RPMI7951 (cell line): ENCODE measurements around a stretch of chr16.

DNA sequence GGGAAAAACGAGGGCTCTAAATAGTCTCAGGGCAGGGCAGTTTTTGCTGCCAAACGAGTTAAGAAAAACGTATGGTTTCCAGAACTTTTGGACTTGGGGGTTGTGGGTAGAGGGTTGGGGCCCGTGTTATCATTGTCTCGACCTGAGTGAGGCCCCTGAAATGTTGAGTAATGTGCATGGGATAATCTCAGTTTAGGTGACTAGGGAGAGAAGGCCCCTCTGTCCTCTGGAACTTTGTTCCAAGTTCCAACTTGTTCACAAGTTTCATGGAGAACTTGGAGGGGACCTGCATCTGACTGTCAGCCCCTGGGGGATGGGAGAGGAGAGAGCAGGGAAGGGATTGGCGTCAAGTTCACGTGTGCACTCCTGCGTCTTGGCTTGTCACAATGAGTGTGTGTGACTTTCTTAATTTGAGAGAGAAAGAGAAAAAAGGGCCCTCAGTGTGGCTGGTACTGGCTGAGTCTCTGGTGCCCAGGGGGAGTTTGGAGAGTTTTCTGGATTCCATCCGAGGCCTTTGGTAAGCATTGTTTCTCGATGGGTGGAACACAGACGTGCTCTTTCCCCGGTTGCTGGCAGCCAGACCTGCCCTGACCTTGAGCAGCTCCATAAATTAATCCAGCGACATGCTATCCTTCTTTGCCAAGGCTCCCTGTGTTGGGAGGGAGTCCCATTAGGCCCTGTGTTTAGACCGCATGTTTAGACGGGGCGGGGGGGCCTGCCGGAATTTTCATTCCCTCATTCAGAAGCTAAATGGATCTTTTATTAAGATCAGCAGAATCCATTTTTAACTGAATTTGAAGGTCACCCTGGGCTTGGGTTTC is 84.0 kb upstream of the CIBAR2 start:
- RAMPAGE, long total RNA = no peak

- RAMPAGE, long total RNA = no peak
These were observed 123.6 kb upstream of the CIBAR2 start for GRCh38 chr16:85235709-85236349.

GRCh38 chr16:85238102-85238730 is 125.9 kb upstream of the CIBAR2 start:
- RAMPAGE, long total RNA = no peak

DNA sequence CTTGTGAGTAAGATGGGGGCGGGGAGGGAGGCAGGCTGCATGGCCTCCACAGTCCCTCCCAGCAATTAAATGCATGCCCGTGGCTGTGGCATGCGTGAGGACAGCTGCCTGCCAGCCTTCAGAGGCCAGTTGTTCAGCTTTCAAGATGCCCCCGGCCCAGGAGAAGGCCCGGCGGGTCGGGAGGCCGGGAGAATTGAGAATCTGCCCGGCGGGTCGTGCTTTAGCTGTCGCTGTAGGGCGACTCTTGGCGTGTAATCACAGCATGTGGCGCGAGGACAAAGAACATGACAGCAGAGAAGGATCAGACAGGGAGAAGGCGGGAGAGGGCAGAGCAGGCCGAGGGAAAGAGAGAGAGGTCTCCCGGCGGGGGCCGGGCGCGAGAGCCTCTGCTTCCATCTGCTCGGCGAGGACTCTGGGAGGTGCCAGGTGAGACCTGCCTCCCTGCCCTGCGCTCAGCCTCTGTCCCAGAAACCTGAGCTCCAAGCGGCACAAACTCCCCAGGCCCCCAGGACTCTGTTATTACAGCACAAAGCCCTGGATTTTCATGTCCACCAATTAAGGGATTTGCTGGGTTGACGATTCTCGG is 171.8 kb upstream of the CIBAR2 start:
- RAMPAGE, long total RNA = no peak

GRCh38 chr16:85353763-85354301 is 241.6 kb upstream of the CIBAR2 start:
- RAMPAGE, long total RNA = no peak

GRCh38 chr16:85361430-85362472 is 249.5 kb upstream of the CIBAR2 start:
- RAMPAGE, long total RNA = no peak

- RAMPAGE, long total RNA = no peak
These were observed 187.9 kb upstream of the GSE1 start for GRCh38 chr16:85425153-85425649.

- RAMPAGE, long total RNA = no peak
These were observed 165.1 kb upstream of the GSE1 start for GRCh38 chr16:85448119-85448296.

DNA sequence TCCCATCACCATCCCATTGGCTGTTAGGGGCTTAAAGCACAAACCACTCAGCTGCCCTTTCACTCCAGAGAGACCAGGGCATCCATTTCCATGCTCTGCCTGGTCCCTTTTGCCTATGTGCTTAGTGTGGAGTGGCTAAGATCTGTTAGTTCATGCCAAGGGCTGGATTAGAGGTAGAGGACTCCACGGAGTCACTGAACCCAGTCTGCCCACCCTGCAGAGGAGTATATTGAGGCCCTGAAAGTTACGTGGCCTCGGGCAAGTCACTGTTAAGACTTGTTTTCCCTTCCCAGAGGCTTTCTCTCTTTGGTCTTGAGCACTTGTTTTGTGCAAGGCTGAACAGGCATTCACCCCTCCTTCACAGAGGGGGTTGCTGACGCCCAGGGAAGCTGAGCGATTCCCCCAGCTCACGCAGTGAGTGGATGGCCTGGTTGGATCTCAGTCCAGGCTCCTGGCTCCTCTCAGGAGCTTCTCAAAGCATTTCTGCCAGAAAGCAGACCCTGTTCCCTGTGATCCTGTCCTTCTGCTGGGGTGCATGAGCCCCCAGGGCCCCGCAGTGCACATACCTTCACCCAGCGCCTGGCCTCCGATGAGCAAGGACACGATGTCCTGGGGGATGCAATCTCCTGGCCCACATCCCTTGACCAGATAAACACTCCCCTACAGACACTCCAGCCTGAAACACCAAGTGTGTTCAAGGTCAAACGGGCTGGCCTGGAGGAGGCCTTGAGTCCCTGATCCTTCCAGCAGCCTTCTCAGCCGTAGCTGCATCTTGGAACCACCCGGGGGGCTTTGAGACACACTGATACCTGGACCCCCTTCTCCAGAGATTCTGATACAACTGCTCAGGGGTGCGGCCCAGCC is 153.4 kb upstream of the GSE1 start:
- RAMPAGE, long total RNA = no peak

DNA sequence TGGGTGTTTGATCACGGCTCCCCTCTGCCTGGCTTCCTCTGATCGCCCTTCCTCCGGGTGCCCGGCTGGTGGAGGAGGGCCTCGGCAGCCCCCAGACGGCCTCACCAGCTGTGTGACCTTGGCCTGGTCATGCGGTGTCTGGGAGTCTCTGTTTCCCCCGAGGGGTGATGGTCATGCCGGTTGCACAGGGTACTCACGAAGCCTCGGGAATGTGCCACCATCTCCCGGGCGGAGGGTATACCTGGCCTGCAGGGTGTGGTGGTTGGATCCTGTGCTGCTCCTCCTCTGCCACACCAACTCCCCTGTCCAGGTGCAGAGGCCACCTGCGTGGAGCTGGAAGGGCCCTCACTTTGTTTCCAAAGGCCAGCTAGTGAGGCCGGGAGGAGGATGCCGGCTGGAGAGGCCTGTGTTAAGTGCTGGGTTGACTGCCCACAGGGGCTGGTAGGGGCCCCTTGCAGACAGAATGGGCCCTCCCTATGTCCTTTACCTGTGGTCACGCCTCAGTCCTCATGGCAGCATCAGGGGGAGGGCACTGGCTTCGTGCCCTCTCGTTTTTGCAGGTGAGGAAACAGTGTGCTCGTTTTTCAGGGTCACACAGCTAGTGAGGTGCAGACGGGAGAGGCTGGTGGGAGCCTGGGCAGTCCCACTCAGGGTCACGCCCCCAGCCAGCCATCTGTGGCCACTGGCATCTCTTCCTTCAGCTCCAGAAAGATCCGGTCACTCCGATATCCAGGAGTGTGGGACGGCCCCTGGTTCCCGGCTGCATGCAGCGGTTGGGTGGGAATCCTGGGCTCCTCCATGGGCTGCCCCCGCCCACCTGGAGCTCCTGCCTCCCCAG is 148.5 kb upstream of the GSE1 start:
- RAMPAGE, long total RNA = no peak

DNA sequence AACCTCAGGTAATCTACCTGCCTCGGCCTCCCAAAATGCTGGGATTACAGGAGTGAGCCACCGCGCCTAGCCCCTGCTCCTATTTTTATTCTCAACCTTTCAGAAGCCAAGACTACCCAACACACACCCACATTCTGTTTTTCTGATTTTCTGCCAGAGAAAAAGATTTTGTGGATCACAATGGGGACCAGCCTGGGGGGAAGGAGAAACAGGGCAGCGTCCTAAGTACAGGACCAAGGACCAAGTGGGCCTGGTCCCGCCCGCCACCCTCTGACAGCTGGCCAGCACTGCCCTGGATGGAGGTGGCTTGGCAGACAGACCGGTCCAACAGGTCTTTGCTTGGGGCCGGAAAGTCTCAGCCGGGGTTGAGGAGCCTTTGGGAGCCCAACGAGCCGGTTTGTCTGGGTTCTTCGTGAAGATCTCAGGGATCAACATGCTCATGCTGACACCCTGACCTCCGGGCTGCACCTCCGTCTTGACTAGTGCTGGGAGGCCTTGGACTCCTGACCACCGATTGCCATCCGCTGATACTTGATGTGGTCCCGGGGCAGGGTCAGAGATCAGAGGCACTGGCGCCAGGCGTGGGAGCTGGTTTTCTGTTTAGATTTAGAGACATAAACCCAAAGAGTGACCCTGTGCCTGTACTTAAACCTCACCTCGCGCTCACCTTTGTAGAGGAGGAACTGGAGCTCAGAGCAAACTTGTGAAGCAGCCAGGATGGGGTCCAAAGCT is 92.3 kb upstream of the GSE1 start:
- RAMPAGE, long total RNA = no peak

DNA sequence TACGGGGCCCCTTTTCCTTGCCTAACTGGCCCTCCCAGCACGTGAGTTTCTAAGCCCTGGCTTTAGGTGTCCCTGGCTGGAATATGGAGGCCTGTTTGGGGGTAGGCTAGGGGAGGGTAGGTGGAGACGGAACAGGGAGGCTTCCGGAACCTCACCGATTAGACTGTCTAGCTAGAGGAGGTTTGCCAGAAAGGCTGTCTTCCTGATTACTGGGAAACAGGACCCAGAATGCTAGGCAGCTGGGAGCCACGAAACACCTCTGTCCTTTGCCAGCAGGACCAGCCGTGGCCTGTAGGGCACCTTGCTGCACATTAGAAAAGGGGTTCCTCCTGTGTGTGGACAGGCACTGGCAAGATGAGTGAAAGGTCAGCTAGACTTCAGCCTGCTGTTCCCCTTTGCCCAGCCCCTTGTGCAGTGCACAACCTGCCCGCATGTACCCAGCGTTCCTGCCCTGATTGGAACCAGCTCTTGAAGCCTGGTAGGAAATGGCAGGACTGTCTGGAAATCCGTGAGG is 83.5 kb upstream of the GSE1 start:
- RAMPAGE, long total RNA = no peak

- RAMPAGE, long total RNA = no peak
These were observed 75.3 kb upstream of the GSE1 start for GRCh38 chr16:85537731-85538355.

GRCh38 chr16:85566938-85567671 is 46.0 kb upstream of the GSE1 start:
- RAMPAGE, long total RNA = no peak

GRCh38 chr16:85571449-85572079 is 41.6 kb upstream of the GSE1 start:
- RAMPAGE, long total RNA = no peak

- RAMPAGE, long total RNA = no peak
These were observed 23.5 kb upstream of the GSE1 start for GRCh38 chr16:85589598-85590032.

GRCh38 chr16:85615733-85616549 is 2.8 kb downstream of the GSE1 start:
- RAMPAGE, long total RNA = no peak

GRCh38 chr16:85619804-85620793 is 7.0 kb downstream of the GSE1 start:
- RAMPAGE, long total RNA = no peak

DNA sequence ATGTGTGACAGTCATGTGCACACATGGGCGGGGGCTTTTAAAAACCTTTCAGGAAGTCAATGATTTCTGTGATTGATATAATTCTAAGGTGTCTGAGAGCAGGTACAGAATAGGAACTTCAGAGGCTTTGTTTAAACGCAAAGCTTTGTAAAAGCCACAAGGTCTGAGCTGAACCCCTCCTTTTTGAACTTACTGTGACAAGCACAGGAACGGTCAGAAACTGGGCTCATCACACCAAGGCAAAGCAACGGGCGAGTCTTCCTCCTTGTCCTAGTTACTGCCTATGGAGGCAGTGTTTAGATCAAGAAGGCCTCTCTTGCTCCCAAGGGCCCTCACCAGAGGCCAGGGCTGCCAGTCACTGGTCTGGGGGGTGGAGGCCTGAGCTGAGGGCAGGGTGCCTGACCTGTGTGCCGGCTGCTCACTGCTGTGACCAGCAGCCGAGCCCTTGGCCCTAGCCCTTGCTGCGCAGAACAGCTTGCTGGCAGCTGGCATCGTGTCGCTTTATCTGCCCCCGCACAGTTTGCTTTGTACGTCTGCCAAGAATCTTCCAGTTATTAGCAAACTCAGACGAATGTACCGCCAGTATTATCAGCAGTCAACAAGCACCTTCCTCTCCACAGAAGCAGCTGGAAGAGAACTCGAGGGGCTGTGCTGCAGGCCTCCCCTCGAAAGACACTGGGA is 14.8 kb downstream of the GINS2 start:
- RAMPAGE, long total RNA = no peak

- RAMPAGE, long total RNA = no peak
These were observed 1.5 kb downstream of the COX4I1 start for GRCh38 chr16:85801078-85801388.